ENCODE measurements around the genes USP1 and RAVER2.

DNA sequence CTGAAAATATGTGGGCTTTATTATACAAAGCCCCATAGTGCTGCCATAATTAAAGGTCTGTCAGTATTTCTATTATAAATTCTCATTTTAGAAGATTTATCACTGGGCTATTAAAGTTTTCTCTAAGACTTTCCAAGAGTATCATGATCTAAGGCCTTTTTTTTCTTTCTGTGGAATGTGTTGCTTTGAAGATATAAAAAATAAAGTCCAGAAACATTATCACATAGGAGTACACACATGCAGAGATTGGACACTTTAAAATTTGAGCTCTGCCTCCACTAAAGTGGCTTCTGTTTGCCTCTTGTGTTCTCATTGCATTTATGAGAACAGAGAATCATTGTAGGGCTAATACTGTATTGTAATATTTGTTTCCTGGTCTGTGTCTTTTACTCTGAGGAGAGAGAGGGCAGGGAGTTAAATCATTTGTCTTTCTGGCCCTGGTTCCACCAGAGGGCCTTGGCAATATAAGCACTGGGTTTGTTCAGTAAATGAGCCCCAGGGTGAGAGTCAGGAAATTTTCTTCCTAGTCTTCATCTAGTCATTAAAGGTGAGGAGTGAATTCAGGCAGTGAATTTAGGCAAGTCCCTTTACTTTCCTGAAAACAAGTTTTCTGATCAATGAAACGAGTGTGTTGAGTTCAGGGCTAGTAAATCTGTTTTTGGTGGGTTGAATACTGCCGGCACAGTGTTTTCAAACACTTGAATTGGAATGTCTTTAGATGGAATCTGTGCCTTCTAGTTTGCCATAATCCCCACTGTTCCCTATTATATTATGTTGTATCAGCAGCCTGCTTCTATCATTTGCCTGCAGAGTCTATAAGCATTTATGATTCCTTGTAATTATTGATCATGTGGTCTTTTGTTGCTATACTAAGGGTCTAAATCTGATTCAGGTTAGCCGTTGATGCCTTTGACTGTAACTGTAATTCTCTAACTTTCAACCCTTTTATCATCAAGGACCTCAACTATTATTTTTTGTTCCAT lies 70.4 kb downstream of the NFIA start:
- RRBS = no CpG with 5 or more reads among the region's 3 CpGs

GRCh38 chr1:61230521-61231027 lies 148.2 kb downstream of the NFIA start:
- RRBS = no CpG with 5 or more reads among the region's 3 CpGs

DNA sequence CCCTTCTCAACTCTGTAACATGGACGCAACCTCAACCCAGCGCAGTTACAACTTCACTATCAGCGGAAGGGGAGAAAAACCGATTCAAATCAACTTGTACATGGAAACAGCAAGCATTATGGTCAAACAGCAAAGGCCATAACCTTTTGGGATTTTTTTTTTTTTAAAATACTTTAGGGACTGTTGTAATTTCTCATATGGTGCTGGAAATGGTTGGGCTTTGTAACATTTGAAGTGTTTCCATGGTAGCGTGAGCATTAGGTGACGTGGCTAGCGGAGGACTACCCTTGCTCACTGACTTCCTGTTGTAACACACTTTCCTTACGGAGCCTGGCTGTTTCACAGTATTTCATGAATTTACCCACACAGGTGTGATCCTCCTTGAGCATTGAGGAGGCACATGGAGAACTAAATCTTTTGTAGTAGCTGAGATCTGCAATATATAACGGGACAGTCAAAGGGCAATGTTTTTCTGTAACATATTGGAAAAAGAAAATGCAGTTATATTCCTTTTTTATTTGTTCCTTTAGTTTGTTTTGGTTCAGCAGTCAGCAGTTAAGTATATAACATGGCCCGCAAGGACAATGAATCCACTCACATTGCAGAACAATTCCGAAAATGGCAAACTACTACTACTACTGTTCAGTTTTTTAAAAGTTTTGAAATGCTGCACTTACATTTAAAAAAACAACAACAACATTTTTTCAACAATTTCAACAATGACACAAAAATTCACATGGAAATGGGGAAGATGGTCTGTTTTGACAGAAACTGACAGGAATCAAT lies 269.4 kb downstream of the TM2D1 start:
- RRBS = no CpG with 5 or more reads among the region's 11 CpGs

DNA sequence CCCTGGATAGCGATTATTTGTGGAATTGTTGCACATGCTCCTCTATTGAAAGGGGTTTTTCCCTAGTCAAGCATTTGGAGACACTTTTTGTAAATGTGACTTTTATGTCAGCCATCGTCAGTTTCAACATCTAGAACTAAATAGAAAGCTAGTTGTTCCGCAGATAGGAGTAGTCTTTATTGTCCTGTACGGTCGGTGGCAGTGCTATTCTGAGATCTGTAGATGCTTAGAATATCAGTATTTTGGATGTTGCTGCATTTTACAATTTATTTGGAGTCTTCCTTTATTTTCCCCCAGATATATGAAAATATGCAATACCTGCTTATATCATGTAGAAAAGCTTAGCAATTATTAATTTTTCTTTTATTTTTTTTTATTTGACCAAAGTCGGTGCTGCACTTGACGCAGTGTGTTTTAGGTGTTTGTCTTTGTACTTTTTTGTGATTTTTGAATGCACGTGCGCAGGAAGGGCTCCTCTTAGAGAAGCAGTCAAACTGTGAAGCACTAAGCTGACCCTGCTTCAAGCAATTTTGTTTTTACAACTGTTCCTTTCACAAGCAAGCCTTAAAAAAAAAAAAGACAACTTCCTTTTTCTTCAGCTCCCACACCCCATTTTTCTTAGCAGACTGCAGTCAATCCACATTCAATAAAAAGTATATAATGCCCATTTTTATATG lies 267.5 kb downstream of the TM2D1 start:
- RRBS = no CpG with 5 or more reads among the region's 9 CpGs

- RRBS = no CpG with 5 or more reads among the region's 7 CpGs
Observed at GRCh38 chr1:61741731-61742089, 570 bp upstream of the PATJ start.

- RRBS = no CpG with 5 or more reads among the region's 22 CpGs
Observed at GRCh38 chr1:61742997-61743417, 727 bp downstream of the PATJ start.

DNA sequence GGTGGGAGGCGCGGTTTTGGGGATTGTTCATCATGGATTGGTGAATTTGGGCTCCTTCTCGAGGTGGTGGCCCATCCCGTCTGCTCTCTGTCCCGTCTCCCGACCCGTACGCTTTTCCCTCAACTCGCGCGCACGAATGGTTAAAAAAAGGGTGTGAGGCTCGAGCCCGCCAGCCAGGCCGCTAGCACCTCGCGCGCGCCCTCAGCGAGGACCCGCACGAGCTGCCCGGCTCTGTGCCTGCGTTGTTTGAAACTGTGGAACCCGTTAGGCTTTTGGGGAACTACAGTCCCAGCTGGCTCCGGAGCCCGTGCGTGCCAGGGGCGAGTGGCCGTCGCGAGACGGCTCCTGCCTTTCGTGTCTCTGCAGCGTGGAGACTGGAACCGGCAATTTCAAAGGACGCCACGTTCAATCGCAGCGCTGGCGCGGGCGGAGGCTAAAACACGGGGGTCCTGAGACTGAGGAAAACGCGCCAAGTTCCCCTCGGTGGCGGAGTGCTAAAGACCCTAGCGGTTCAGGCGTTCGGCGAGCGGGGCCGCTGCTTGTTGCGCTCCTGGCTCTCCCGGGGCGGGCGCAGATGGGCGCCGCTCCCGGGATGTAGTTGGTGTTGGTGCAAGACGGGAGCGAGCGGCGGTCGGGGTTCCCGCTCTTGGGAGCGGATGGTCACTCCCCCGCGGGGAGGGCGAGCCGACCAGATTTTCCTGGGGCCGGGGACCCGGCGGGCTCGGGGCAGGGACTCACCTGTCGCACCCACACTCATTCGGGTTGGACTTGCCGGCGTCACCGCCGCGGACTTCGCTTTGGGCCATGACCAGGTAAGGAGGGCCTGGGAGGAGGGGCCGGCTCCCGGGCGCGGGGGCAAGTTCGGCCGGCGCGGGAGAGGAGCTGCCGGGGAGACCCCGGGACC lies at the start of gene USP1:
Gene USP1 (plus strand): TSS at position 461 of the 904 bp plus-strand sequence.
- RRBS = 3% methylated on average over 23 of the region's 94 CpGs

- RRBS = no CpG with 5 or more reads among the region's 1 CpG
Observed at GRCh38 chr1:62444450-62444969, 7.7 kb downstream of the USP1 start.

- RRBS = no CpG with 5 or more reads among the region's 17 CpGs
Observed at GRCh38 chr1:62784344-62785131, 606 bp downstream of the ATG4C start.

DNA sequence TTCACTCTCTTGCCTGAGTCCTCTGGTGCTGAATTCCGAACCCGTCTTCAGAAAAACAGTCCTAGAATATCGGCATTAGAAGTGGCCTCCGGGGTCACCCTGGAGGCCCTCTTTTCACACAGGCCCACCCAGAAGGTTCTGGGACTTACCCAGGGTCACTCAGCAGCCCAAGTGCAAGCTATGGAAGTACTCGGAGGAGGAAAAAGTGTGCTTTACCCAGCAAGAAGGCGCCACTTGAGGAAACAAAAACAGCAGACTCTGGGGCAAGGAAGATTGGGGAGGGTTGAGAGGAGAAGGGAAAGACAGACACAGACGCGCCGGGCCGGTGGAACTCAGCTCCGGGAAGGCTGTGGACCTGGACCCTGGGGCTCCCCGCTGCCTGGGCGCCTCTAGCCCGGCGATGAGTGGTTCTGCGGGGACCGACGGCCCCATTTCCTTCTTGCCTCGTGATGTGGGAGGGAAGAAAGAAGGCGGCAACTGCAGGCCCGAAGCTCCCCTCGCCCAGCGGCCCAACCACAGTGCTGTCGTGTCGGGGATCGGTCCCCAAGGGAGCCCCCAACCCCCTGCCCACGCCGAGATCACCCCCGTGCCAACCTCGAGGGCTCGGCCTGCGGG lies 7.1 kb downstream of the FOXD3 start:
- RRBS = 33% methylated on average over 4 of the region's 32 CpGs

DNA sequence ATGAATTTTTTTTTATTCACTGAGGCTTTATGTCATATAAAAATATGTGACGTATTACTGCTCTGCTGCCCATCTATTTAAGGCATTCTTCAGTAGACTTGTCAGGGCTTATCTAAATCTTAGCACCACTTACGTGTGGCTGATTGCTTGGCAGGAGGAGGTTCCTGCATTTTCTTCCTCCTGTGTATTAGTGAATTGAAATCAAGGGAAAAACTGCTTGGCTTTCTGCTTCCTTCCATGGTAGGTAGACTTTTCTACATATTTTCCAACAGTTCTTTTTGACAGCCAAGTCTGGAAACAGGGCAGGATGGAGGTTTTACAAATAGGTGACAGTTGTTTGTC lies 80.3 kb downstream of the ROR1 start:
- RRBS = no CpG with 5 or more reads among the region's 2 CpGs

- RRBS = no CpG with 5 or more reads among the region's 3 CpGs
Observed at GRCh38 chr1:63903529-63904168, 129.8 kb downstream of the ROR1 start.

GRCh38 chr1:64039402-64040048 lies 163.9 kb upstream of the UBE2U start:
- RRBS = no CpG with 5 or more reads among the region's 4 CpGs

DNA sequence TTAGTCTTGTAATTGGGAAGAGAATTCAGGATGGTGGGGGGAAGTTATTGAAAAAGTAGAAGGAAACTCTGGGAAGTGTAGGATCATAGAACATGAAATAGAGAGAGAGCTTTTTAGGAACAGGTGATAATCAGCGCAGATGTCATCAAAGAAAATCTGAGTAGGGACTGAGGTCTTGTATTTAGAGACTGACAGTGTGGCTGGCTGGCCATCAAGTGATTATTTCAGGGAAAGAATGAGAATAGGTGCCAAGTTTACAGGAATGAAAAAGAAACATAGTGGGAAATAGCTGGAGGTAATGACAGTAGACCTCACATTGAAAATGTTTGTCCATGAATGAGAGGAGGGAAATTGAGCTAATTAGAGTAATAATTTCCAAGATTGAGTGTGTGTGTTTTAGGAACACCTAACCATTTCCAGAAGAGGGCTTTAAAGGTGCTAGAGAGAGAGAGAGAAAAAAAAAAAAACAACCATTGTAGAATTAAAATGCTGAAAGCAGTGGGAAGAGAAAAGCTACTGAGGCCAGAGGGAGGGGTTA lies 120.2 kb upstream of the UBE2U start:
- RRBS = no CpG with 5 or more reads among the region's 1 CpG

DNA sequence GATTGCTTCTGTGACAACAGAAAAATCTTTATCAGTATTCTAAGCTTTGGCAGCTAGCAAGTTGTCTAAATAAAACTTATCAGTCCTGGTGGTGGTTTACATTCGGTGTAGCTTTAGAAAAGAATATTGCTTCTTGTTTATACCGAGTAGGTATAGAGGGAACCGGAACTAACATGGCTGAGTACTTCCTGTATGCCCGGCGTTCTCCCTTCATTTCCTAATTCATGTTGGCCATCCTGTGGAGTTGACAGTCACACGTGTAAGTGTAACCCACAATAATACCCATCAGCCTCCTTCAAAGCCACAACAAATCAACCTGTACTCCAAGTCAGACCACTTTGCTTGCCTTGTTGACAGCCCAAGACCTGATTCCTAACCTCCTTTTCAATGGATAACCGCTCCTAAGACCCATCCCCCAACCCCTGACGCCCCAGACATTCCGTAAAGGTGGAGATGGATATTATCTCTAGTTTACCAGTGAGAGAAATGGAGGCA lies 42.0 kb downstream of the UBE2U start:
- RRBS = no CpG with 5 or more reads among the region's 9 CpGs

GRCh38 chr1:64471026-64472089 lies 1.4 kb downstream of the CACHD1 start:
- RRBS = 7% methylated on average over 9 of the region's 48 CpGs

GRCh38 chr1:64672914-64673499 lies 71.9 kb upstream of the RAVER2 start:
- RRBS = no CpG with 5 or more reads among the region's 7 CpGs

- RRBS = 3% methylated on average over 31 of the region's 89 CpGs
Observed at GRCh38 chr1:64744354-64745237, at the start of gene RAVER2. Gene RAVER2, plus strand, starts transcription at chr1:64745075.

DNA sequence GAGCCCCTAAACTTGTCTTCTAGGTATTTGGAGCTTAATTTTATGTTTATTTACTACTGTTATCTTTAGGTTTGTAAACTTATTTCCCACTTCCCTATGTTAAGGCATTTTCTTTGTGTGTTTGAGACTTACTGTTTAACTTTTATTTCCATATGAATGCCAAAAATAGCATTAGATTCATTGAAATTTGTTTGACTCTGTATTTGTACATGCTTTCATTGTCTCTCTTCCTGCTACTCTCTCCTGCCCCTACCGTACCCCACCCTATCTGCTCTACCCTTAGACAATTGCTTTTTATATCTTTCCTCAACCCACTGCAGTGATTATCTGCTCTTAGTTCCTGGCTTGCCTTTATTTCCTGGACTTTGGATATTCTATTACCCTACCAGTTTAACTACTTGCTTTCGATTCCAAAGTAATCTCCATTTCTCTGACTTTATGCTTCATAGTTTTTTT lies 10.4 kb downstream of the RAVER2 start:
- RRBS = no CpG with 5 or more reads among the region's 2 CpGs

DNA sequence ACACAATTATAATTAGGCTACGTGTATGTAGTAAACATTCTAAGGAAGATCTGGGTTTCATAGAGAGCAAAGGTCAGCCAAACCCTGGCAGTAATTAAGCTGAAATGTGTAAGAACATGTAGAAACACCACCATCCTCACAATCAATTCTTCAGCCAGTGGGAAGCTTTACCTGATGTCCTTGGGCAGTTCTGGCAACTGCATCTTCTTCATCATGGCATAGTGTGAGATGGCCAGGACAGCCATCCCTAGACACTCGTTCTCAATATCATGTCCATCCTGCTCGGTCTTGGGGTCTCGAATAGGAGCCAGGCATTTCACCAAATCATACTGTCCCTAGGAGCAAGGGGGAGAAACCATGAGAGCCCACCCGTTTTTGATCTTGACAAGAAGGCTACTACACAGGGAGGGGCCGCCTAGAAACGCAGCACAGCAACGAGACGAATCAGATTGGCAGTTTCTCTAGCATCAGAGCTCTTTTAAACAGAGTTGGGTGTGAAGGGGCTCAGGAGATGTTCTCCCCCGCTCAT lies 97.1 kb downstream of the JAK1 start:
- RRBS = no CpG with 5 or more reads among the region's 10 CpGs